Mucosa of descending colon (tissue), 1 donor: ENCODE measurements around a stretch of chr12.

DNA sequence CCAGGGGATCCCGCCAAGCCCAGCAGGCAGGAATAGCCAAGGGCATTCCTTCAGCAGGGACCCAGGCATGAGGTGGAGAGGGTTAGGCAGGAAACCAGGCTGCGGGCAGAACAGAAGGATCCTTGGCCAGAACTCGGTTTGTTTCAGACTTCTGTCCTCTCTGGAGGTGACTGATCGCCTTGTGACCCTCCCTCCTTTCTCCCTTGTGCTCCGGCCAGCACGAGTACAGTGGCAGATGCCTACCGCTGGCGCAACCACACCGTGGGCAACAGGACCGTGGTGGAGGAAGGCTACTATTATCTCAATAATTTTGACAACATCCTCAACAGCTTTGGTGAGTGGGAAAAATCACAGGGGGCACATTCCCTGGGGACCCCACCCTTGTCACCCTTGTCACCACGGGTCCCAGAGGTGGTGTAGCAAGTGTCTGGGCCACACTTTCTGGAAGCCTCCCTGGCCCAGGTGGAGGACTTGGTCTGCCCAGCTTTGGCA, 45.0 kb downstream of the SLC8B1 start:
- PRO-cap: no peak

DNA sequence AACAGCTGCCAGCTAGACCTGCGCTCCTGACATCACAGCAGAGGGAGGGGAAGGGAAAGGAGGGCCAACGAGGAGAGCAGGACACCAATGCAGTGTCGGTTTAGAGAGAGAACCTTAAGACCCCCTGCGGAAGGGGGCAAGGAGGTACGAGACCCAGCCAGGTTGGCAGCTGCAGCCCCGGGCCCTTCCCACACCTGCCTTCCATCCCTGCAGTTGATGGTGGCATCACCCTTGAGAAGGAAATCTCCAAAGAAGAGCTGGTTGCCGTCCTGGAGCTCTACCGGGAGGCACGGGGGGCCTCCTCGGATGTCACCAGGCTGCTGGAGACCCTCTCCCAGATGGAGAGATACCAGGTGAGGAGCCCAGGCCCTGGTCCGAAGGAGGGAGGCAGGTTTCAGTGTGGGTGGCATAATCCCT, 42.2 kb downstream of the SLC8B1 start:
- PRO-cap: no peak

- PRO-cap: no peak
These were observed 36.2 kb downstream of the SLC8B1 start for GRCh38 chr12:113298701-113299180.

DNA sequence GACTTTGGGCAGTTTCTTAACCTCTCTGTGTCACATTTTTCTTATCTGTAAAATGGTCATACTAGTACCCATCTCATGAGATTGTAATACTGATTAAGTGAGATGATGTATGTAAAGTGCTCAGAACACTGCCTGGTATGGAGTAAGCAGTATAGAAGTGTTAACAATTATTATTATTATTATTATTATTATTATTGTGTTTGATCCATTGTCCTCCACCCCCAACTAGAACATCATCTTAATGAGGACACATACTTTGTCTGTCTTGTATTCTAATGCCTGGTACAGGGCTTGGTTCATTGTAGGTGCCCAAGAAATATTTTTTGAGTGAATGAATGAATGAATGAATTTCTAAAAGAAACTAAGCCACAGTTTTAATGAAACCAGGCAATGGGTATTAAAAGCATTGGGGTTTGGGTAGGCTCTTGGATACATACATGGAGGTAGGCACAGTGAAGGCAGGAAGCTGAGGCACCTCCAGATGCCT, 145.4 kb upstream of the LHX5 start:
- PRO-cap: unidirectional peak, minus-strand start at position 227 of the sequence

- PRO-cap: no peak
These were observed 200.1 kb downstream of the RBM19 start for GRCh38 chr12:113765932-113766565.

GRCh38 chr12:113863123-113863610, 103.0 kb downstream of the RBM19 start:
- PRO-cap: no peak

GRCh38 chr12:114668638-114669146, 15.3 kb downstream of the TBX3 start:
- PRO-cap: bidirectional peak, plus-strand start at chr12:114668803, minus-strand start at chr12:114668730

DNA sequence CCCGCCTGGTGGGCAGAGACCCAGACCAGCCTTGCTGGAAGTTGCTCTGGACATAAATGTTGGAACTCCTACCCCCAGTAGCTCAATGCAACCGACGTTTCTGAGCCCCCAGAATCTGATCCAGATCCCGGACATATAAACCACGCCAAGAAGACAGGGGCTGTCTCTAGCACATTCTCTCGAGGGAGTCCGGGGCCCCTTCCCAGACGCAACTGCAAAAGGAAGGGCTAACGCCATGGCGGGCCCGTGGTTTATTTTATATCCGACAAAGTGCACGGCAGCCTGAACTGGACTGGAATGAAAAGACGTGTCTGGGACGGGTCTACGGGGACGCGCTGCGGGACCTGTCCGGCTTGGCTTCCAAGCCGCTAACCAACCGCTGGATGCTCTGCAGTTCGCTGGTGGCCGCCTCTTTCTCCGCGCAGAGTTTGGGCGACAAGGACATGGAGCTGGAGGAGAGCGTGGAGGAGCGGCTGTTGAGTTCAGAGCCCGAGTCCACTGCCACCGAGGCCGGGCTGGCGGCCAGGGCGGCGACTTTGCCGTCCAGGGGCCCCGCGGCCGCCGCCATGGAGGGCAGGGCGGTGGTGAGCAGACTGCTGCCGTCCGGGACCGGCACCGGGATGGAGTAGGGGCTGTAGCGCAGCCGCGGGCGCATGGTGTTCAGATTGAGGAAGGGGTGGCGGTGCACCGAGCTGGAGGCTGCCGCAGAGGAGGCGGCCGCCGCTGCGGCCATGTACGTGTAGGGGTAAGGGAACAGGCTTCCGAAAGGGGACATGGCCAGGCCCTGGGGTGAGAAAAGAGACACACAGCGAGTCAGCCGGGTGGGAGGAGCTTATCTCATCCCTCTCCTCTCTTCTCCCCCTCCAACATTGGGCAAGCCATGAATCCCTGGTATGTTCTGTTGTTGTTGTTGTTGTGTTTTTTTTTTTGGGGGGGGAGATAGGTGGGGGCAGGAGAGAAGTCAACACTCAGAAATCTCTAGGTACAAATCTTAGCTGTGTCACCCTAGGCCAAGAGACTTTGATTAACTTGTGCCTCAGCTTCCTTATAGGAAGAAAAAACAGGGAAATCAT, 12.1 kb downstream of the TBX3 start:
- PRO-cap: no peak

DNA sequence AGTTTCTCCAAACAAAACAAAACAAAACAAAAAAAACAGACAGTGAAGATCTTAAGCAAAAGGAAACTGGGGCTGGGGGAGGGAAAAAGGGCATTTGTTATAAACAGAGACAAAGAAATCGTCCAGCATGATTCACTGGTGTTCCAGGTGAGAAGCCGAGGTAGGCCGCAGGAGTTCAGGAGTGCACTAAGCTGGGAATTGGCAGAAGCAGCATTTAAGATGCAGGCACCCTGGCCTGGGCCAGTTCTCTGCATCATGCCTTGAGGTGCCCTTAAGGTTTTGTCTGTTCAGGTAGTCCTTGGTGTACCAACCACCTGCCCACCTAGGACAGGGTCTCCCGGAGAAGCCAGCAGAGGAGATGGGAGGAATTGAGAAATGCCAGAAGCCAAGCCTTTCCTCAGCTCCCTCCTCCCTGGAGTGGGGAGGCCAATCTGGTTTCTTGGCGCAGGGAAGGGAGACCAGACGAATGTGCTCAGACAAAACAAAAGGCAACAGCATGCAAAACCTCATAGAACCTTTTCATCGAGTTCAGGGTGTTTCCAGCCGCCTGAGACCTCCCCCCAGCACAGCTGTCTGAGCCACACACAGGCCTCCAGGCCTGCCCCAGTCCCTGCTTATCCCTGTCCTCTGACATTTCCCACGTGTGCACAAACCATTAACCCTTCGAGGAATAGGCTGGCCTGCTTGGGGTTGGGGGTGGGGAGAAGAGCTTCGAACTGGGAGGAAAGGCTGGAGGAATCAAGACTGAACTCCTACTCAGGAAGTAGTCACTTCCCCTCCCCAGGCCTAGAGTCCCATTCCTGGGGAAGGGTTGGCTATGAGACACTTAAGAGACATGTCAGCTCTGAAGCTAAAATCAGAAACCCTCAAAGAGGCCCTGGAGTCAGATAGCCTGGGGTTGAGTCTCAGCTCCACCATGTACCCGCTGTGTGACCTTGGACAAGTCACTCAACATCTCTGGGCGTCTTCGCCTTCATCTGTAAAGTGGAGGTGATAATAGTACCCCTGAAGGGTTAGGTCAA, 10.8 kb downstream of the TBX3 start:
- PRO-cap: no peak

DNA sequence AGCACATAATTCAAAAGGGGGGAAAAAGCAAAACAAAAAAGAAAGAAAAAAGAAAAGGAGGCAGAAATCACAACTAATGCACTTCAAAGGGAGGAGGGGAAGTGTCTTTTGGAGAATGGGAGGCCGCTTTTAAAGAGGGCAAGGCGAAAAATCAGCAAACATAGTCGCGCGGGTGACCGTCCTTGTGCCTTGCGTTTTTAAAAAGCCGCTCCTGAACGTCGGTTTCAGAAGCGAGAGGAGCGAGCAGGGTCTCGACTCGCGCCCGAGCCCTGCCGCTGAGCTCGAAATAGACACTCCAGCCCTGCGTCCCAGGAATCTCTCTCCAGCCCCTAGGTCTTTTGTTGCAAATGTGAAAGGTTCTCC, 708 bp downstream of the TBX3 start:
- PRO-cap: unidirectional peak, plus-strand start at position 227 of the sequence

DNA sequence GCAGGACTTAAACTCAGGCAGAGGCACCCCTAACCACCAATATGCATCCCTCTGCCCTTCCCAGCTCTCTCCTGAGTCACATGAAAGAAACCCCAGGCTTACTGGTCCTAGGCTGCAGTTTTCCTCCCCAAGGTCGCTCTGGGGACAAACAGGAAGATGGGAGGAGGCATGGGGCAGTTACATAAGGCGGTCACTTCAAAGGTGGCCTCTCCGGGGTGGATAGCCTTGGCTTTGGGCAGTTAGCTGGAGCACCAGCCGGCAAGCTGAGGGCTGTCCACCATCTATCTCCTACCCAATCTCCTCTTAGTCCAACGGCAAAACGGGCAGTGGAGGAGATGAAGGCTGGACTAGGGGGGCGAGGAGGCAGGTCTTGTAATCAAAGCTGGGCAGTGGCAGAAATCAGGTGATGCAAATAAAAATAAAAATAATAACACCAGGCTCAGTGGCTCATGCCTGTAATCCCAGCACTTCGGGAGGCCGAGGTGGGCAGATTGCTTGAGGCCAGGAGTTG, 54.9 kb upstream of the TBX3 start:
- PRO-cap: no peak

DNA sequence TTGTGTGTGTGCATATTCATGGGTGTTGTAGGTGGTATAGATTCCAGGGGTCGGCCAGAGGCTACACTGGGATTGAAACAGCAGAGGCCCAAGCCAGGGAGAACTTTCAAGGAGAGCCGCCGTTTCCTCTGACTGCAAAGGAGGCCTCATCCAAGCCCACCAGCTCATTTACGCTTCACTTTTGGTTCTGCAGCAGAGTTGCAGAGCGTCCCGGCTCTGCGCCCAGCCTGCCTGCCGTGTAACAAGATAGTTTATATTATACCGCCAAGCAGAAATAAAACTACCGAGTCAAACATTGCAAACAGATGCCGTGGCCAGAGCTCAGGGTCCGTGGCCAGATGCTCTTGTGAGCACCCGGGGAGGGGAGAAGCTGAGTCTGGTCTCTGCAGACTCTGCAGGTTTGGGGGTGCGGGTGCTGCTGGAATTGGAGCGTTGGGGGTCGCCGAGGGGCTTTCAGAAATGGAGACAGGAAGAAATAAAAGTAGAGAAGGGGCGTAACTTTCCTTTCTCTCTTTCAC, 60.7 kb upstream of the TBX3 start:
- PRO-cap: no peak

GRCh38 chr12:114799425-114800044, 115.6 kb upstream of the TBX3 start:
- PRO-cap: no peak

DNA sequence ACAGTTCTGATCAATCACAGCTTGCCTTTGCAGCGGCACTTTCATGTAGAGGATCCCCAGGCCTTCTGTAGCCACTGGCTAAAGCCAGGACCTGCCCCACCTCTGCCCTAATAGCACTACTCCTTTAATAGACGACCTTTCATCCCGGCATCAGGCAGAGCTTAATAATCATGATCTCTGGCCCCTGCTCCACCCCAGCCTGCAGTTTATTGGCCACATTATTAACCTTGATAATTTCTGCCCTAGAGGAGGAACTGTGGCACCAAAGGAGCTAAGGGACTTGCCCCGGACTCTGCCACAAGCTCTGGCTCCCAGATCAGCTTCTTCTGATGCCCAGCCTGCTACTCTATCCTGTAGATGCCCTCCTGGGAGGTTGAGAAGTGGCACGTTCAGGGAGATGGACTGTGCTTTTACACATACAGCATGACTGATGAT, 142.3 kb upstream of the TBX3 start:
- PRO-cap: no peak

DNA sequence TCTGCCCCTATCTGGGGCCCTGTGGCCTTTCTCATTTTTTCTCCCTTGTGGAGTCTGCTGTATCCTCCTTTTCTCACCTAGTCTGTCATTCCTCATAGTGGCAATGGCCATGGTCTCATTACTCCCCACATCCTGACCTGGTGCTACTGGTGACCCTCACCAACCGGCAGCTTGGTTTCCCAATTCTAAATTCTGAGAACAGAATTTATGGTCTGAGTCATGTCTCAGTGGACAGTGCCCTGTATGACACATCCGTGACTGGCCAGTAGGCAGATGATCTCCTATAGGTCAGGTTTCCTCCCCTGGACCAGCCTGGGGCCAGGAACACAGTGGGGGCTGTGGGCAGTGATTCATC, 249.4 kb upstream of the TBX3 start:
- PRO-cap: no peak

- PRO-cap: no peak
These were observed 269.0 kb upstream of the TBX3 start for GRCh38 chr12:114952833-114953438.

- PRO-cap: no peak
These were observed 653.7 kb upstream of the TBX3 start for GRCh38 chr12:115337561-115338270.

DNA sequence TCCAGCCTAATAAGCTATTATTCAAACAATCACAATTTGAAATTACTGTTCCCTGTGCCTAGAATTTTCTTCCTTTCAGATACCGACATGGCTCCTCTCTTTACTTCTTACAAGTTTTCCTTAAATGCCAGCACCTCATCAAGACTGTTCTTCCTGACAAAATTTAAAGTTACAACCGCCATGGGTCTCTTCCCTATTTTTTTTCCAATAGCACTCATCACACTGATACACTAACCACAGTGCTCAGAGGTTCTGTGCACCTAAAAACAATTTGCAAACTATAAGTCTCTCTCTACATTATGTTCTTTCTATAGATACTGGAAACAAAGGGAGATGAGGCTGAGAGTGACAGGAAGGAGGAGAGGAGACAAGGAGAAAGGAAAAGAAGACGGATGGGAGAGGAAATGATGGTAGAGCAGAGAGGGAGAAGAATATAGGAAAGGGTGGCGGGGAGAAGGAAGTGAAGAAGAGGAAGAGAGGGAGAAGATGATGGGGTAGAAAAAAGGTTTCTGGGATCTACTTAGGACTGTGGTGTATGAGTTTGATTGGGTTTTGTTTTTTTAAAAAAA, 244.9 kb downstream of the MED13L start:
- PRO-cap: no peak

DNA sequence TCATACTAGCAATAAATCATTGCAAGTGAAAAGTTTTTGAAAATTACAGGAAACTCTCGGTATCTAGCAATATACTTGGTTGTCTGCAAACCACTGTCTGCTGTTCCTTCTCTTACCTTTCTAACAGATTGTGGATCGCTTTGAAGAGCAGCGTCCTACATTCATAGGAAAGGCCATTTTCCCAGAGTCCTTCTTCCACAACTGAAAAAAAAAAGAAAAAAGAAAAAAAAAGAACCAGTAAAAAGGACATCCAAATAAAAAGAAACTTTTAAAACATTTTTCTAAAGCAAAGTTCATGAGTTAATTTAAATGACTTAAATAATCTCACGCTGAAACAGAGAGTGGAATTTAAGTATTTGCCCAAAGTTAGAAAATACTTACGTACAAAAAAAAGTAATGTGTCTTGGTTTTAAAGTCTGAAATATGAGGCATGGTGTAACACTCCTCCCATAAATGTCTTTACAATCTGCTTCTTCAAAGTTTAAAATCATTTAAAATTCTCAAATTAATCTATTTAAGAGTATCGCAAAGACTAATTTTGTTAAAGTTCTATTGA, 166.1 kb downstream of the MED13L start:
- PRO-cap: no peak

DNA sequence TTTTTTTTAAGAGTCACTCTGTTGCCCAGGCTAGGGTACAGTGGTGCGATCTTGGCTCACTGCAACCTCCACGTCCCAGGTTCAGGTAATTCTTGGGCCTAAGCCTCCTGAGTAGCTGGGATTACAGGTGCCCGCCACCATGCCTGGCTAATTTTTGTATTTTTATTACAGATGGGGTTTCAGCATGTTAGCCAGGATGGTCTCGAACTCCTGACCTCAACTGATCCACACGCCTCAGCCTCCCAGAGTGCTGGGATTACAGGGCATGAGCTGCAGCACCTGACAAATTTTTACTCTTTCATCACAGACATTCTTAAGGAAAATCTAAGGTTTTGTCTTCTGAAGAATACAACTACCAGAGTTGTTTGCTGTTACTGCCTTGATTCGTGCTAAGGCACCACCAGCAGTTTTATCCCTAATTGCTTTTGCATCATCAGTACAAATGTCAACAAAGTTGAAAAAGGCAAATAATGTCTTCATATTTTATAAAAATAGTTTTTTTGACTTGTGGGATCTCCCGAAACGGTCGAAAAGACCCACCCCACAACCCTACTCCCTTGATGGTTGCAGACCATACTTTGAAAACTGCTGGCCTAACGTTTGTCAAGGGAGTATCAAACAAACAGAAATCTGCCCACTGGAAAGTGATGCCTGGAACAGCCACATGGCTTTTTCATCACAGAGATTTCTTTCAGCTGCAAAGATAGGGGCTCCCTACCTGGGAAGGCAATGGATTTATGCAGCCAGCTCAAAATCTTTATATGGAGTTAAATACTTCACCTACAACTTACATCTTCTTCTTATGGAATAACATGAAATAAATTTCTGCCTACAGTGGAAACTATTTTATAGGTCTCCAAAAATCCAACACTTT, 106.6 kb downstream of the MED13L start:
- PRO-cap: no peak